Breast (tissue), 4 donors: ENCODE data around the genes ANAPC5, KDM2B and SETD1B.

DNA sequence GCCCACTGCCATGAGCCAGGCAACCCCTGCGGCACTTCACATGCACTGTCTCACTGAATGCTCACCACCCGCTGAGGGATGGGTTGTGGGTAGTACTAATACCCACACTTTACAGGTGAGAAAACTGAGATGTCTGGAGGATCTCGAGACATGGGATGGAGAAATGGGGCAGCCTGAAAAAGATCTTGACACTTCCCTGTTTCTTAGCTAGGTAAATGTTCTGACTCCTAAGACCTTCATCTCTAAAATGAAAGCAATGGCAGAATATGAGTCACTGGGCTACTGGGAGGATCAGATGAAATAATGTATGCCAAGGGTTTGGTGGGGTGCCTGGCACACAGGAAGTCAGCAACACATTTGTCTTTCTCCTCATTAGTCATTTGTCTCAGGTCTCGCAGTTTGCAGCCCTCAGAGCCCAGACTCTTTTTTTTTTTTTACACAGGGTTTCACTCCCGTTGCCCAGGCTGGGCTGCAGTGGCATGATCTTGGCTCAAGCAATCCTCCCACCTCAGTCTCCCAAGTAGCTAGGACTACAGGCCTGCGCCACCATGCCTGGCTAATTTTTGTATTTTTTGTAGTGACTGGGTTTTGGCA lies 5.2 kb downstream of the OASL start:
- PRO-cap, 3 experiments = no peak in any of the 3 experiments
- RRBS = no CpG with 5 or more reads among the region's 6 CpGs

DNA sequence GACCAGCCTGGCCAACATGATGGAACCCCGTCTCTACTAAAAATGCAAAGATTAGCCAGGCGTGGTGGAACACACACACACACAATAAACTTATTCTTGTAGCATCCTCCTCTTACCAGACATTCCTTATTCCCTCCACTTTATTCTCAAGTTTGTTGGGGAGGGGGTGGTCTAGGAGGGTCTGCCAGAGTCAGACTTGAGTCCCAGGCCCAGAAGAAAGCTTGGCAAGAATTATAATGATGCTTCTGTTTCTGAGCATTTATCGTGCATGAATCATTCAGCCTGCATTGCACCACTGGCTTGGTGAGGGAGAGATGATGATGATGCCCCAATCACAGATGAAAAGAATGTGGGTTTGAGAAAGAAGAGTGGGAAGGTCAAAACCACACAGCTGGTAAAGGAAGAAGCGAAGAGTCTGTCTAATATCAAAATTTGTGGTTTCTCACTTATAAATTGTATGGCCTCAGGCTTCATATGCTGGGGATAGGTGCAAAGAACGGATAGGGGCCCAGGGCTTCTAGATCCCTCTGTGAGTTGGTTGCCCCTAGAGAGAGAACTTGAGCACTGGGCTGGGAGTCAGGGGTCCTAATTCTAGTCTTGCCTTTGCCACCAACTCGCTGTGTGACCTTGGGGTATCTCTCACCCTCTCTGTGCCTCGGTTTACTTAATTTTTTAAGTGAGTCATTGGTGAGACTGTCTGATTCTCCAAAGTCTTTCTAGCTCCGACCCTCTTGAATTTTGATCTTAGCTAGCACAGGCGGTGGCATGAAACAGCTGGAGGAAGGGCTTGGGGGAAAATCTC lies 2.3 kb downstream of the OASL start:
- PRO-cap, 3 experiments = no peak in any of the 3 experiments
- RRBS = no CpG with 5 or more reads among the region's 9 CpGs

- PRO-cap, 3 experiments = no peak in any of the 3 experiments
- RRBS = no CpG with 5 or more reads among the region's 2 CpGs
These were observed 15.8 kb upstream of the P2RX7 start for GRCh38 chr12:121116877-121117263.

DNA sequence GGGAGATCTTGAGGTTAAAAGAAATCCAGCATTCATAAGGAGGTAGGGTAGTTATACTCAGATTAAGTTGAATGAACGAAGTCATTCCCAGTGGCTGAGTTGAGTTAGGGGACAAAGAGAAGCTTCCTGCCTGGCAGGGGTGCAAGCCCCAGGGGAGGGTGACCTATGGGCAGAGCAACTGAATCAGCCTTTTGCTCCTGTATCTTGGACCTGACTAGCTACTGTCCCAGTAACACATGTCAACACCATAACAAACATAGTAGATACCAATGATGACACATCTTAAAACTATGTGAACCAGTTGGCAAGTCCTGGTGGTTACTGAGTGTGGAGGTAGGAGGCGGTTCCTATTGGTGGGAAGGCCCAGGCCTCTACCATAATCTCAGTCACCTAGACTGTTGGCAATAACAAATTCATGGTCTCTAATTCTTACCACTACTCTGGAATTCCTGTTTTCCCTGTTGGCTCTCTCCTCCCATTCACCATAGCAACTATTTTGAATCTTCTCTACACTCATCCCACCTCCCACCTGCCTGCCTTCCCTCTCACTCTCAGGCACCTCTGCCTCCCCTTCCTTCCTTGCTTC lies 8.3 kb upstream of the P2RX7 start:
- PRO-cap, 3 experiments = peak in 1 of 3 experiments; most common minus-strand start position 216 of the sequence (in 1)
- RRBS = no CpG with 5 or more reads among the region's 2 CpGs

DNA sequence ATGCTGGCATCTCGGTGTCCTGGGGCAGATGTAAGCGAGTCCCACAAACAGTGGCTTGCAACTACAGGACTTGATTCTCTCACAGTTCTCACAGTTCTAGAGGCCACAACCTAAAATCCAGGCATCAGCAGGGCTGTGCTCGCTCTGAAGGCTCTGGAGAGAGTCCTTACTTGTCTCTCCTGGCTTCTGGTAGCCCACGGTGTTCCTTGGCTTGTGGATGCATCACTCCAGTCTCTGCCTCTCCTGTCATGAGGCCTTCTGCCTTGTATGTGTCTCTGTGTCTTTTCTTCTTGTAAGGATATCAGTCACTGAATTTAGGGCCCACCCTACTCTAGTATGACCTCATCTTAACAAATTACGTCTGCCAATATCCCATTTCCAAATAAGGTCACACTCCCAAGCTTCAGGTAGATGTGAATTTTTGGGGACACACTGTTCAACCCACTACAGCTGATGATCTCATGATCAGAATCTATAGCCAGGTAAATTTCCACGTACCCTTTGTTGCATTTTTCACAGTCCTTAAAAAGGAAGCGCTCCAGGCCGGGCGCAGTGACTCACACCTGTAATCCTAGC lies 19.7 kb downstream of the P2RX4 start:
- PRO-cap, 3 experiments = no peak in any of the 3 experiments
- RRBS = no CpG with 5 or more reads among the region's 9 CpGs

DNA sequence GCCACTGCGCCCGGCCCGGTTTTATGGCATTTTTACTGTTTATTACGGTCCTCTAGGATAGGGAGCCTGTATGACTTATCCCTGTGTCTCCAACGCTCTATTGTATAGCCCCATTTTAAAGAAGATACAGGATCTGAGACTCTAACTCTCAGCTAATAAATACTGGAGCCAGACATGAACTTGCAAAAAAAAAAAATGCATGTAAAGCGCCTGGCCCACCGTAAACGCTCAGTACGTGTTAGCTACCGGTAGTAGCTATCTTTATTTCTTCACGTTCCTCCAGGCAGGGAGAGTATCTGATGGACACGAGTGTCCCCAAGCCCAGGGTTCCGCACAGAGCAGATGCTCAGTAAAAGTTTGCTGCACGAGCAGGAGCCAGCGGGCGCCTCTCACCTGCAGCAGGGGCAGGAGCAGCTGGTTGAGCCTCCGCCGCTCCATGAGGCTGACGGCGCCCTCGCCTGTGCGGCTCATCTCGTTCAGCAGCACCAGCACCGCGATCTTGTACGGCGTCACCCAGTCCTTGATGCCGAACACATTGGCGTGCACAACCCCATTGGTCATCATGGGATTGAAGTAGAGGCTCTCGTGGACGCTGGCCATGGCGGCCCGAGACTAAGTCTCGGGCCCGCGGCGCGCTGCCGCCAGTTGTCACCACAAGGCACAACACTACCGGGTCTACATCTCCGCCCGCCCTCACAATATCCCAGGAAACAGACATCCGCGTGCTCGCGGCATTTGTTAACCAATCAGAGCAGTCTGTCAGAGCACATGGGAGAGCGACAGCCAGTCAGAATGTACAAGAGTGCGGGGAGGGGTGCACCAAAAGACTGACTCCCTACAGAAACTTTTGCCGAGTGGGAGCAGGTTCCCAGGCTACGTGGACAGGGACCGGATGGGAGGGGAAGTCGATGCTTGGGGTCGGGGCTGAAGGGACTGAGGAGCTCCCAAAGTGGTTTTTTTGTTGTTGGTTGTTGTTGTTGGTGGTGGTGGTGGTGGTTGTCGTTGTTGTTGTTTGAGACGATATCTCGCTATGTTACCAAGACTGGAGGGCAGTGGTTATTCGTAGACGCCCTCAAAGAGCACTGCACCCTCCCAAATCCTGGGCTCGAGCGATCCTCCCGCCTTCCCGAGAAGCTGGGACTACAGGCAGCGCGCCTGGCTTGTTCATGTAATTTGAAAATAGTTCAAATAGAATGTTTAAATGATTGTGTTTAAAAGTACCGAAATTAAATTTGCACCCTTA lies at the start of gene ANAPC5:
TSS of gene ANAPC5 (minus strand) at position 671 of the 1,243 bp plus-strand sequence.
- PRO-cap, 3 experiments = peak in 3 of 3 experiments; most common plus-strand start position 911 of the sequence (in 3); most common minus-strand start position 653 of the sequence (in 1)
- RRBS = no CpG with 5 or more reads among the region's 65 CpGs

GRCh38 chr12:121452241-121453189 lies 52.6 kb downstream of the RNF34 start:
- PRO-cap, 3 experiments = no peak in any of the 3 experiments
- RRBS = 18% methylated on average over 21 of the region's 56 CpGs

DNA sequence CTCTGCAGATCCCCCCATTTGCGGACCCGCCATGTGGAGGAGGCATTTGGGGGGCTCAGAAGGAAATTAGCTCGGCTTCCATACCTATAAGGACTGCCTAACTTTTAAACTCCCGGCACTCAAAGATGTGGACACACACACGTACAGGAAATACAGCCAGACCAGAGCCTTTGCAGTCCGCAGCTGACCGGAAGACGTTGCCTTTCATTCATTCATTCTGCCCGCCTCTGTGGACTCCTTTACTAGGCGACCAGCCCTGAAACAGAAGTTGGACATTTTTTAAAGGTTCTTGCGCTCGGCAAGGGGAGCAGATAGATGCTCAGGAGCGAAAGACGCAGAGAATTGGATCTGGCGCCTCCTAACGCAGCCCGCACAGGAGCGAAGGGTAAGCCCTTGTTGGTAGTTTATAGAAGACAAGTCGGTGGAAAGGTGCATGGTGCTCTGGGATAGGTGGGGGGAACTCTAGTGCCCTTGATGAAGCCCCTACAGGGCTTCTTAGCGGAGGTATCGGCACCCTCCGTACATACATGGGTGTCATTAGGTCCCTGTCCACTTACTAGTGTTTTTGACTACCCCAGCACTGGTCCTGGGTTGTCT lies at the start of gene KDM2B:
TSS of gene KDM2B (minus strand) at position 145 of the 597 bp plus-strand sequence.
- PRO-cap, 3 experiments = no peak in any of the 3 experiments
- RRBS = 5% methylated on average over 4 of the region's 22 CpGs

- PRO-cap, 3 experiments = peak in 3 of 3 experiments; most common plus-strand start chr12:121664157 (in 3)
- RRBS = no CpG with 5 or more reads among the region's 6 CpGs
These were observed 5.6 kb downstream of the MORN3 start for GRCh38 chr12:121663752-121664296.

DNA sequence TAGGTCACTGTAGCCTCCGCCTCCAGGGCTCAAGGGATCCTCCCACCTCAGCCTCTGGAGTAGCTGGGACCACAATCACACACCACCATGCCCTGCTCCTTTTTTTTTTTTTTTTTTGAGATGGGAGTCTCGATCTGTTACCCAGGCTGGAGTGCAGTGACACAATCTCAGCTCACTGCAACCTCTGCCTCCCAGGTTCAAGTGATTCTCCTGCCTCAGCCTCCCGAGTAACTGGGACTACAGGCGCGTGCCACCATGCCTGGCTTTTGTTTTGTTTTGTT lies 16.7 kb downstream of the RHOF start:
- PRO-cap, 3 experiments = no peak in any of the 3 experiments
- RRBS = no CpG with 5 or more reads among the region's 5 CpGs

- PRO-cap, 3 experiments = no peak in any of the 3 experiments
- RRBS = no CpG with 5 or more reads among the region's 7 CpGs
These were observed 5.0 kb upstream of the SETD1B start for GRCh38 chr12:121798903-121799208.

GRCh38 chr12:121802704-121802981 lies 1.2 kb upstream of the SETD1B start:
- PRO-cap, 3 experiments = peak in 3 of 3 experiments; most common minus-strand start chr12:121802942 (in 2)
- RRBS = no CpG with 5 or more reads among the region's 3 CpGs

- PRO-cap, 3 experiments = peak in 3 of 3 experiments; most common plus-strand start chr12:121804369 (in 3); most common minus-strand start chr12:121804073 (in 3)
- RRBS = 3% methylated on average over 43 of the region's 80 CpGs
These were observed at the start of gene SETD1B for GRCh38 chr12:121803731-121804428. SETD1B (plus strand) TSS chr12:121804009.

GRCh38 chr12:122051106-122051621 lies 27.4 kb upstream of the MLXIP start:
- PRO-cap, 3 experiments = no peak in any of the 3 experiments
- RRBS = no CpG with 5 or more reads among the region's 13 CpGs

GRCh38 chr12:122079529-122080392 lies 1.2 kb downstream of the MLXIP start:
- PRO-cap, 3 experiments = no peak in any of the 3 experiments
- RRBS = no CpG with 5 or more reads among the region's 21 CpGs

DNA sequence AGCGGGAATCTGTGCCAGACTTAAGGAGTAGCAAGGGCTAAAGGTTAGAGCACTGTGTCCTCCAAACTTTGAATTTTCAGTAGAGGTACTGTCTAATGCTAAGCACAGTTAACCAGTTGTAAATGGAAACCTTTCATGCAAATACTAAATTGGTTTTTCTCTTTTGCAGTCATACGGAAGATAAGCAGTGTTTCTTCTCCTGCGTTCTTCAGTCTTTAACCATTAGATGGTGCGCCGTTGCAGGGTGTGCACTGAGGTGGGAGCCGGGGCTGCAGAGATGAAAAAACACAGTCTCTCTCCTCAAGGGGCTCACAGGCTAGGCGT lies 5.1 kb downstream of the MLXIP start:
- PRO-cap, 3 experiments = no peak in any of the 3 experiments
- RRBS = 60% methylated on average over 1 of the region's 7 CpGs

- PRO-cap, 3 experiments = no peak in any of the 3 experiments
- RRBS = 16% methylated on average over 2 of the region's 4 CpGs
These were observed 18.9 kb downstream of the MLXIP start for GRCh38 chr12:122097461-122097900.

GRCh38 chr12:122108452-122109016 lies 30.0 kb downstream of the MLXIP start:
- PRO-cap, 3 experiments = no peak in any of the 3 experiments
- RRBS = no CpG with 5 or more reads among the region's 6 CpGs

GRCh38 chr12:122225436-122225516 lies 576 bp downstream of the DIABLO start:
- PRO-cap, 3 experiments = no peak in any of the 3 experiments
- RRBS = no CpG with 5 or more reads among the region's 3 CpGs

DNA sequence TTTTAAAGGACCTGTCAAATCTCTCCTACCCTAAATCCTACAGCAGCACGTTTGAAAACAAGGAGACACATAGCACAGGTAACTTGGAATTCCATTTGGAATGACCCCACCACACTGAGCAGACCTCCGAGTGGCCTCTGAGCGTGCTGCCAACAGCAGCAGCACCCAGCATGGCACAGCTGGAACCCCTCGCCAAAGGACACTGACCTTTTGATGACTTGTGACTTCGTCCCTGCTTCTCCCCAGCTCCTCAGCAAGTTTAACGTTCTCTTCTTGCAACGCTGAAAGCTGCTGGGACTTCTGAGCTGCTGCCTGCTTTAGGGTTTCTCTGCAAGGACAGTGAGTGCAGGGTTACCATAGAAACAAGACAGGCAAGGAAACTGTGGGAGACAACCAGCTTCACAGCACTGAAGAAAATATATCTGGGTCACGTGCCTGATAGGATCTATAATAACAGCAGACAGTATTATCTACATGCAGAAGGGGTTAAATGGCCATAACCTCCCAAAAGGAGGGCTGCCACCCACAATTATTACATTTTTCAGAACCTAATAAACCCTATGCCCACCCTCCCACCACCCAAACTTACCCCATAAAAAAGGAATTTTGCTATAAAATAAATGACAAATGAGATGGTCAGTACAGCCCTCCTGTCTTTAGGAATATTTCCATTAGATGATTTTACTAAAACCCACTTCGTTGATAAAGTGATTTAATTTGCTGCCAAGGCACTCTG lies 43.4 kb upstream of the VPS33A start:
- PRO-cap, 3 experiments = no peak in any of the 3 experiments
- RRBS = no CpG with 5 or more reads among the region's 9 CpGs